PFSK-1 (cell line): ENCODE measurements around the genes H2AC12, H1-5 and H2AC17.

DNA sequence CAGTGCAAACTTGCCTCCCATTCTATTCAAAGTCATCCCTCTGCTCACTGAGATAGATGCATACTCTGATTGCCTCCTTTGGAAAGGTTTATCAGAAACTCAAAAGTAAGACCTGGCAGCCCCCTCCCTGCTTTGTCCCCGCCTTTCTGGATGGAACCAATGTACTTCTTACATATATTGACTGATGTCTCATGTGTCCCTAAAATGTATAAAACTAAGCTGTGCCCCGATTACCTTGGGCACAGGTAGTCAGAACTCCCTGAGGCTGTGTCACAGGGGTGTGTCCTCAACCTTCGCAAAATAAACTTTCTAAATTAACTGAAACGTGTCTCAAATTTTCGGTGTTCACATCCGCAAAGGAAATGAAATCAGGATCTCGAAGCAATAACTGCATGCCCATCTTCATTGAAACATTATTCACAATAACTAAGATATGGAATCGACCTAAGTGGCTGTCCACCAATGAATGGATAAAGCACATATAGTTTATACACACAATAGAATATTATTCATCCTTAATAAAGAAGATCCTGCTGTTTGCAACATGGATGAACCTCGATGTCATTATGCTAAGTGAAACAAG, 114.1 kb downstream of the H2BC11 start:
- RRBS = no CpG with 5 or more reads among the region's 9 CpGs

GRCh38 chr6:27019631-27020872, 112.5 kb downstream of the H2BC11 start:
- RRBS = 6% methylated on average over 15 of the region's 68 CpGs

- RRBS = 0% methylated on average over 2 of the region's 25 CpGs
Observed at GRCh38 chr6:27091323-27092186, 41.0 kb downstream of the H2BC11 start.

DNA sequence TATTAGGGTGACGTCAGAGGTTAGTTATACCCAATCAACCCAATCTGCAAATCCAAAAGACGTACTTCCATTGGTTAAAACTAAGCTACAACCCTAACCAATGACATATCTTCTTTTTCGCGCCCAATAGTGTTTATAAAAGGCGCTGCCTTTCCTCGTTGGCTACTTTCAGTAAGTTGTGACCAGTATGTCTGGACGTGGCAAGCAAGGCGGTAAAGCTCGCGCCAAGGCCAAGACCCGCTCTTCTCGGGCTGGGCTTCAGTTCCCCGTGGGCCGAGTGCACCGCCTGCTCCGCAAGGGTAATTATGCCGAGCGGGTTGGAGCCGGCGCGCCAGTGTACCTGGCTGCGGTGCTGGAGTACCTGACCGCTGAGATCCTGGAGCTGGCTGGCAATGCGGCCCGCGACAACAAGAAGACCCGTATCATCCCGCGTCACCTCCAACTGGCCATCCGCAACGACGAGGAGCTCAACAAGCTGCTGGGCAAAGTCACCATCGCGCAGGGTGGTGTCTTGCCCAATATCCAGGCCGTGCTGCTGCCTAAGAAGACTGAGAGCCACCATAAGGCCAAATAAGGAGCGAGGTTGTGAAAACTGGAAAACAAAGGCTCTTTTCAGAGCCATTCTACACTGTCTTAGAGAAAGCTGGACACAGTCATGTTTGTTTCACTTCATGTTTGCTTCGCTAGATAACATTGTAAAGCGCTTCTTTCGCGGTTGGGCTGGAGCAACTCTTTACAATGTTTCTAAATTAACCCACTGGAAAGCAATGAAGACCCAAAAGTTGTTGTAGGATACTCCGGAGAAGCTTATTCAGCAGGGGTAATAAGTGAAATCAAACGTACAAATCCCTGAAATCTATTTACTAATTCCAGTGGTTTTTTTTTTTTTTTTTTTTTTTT, at the start of gene H2AC12:
H2AC12 (plus strand) TSS at position 165 of the 900 bp plus-strand sequence.
- RRBS = no CpG with 5 or more reads among the region's 42 CpGs

- RRBS = under 1% methylated on average over 4 of the region's 18 CpGs
Observed at GRCh38 chr6:27230319-27230782, 17.1 kb upstream of the PRSS16 start.

DNA sequence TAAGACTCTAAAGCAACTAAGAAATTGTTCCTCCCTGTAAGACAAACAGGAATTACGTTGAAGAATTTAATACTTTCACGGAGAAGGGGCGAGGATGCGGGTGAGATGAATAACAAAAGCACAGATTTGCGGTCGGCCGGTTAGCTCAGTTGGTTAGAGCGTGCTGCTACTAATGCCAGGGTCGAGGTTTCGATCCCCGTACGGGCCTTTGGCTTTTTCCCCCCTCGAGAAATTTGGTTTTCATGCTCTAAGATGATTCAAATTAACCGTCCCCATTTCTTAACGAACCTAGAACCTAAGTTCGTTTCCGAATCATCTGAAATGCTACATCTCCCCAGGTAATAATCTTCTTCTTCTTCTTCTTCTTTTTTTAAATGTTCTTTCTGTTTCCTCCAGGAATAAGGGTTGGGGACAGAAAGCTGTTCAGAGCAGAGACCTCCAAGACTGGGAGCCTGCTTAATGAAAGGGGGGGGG, 18.3 kb downstream of the POM121L2 start:
- RRBS = no CpG with 5 or more reads among the region's 17 CpGs

- RRBS = no CpG with 5 or more reads among the region's 17 CpGs
Observed at GRCh38 chr6:27295162-27295740, 16.8 kb downstream of the POM121L2 start.

- RRBS = 1% methylated on average over 9 of the region's 45 CpGs
Observed at GRCh38 chr6:27518643-27519749, 46.1 kb upstream of the ZNF184 start.

DNA sequence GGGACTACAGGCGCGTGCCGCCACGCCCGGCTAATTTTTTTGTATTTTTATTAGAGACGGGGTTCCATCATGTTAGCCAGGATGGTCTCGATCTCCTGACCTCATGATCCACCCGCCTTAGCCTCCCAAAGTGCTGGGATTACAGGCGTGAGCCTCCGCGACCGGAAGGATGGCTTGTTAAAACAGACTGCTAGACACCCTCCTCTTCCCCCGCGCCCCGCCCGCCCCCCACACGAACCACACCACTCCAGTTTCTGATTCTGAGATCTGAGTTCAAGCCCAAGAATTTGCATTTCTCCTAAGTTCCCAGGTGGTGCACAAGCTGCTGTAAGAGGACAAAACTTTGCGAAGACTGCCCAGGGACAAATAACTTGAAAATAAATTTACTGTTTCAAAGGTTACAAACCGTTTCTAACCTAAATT, 71.3 kb upstream of the ZNF184 start:
- RRBS = no CpG with 5 or more reads among the region's 19 CpGs

GRCh38 chr6:27602475-27602925, 129.6 kb upstream of the ZNF184 start:
- RRBS = no CpG with 5 or more reads among the region's 16 CpGs

DNA sequence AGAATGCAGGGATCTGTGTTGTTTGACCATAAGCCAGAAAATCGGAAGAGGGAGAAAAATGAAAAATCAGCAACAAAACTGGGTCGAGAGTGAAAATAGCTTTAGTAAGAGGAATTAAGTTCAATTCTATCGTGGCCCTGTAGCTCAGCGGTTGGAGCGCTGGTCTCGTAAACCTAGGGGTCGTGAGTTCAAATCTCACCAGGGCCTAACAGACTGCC, 145.2 kb upstream of the ZNF184 start:
- RRBS = no CpG with 5 or more reads among the region's 7 CpGs

- RRBS = no CpG with 5 or more reads among the region's 11 CpGs
Observed at GRCh38 chr6:27721095-27721468, 86.6 kb downstream of the H2BC13 start.

- RRBS = no CpG with 5 or more reads among the region's 8 CpGs
Observed at GRCh38 chr6:27775865-27776348, 31.8 kb downstream of the H2BC13 start.

DNA sequence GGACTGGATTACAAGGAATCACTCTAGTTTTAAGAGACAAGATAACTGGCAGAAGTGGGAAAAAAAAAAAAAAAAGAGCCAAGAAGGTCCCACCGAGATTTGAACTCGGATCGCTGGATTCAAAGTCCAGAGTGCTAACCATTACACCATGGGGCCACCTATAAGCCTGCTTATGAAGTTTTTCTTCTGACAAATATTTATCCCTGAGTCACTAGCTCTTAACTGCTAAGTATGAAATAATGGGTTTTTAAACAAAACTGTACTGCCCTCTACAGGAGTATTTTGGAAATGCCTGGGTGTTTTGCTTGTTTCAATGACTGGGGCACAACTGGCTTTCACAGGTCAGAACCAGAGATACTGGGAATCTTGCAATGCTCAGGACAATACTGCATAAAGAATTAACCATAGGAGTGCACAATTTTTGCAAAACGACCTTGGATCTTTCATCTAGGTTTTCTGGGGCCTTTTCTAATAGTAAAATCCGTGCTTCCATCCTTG, 11.9 kb downstream of the H2BC13 start:
- RRBS = no CpG with 5 or more reads among the region's 5 CpGs

GRCh38 chr6:27863948-27864416, 1.1 kb upstream of the H2AC16 start:
- RRBS = no CpG with 5 or more reads among the region's 25 CpGs

DNA sequence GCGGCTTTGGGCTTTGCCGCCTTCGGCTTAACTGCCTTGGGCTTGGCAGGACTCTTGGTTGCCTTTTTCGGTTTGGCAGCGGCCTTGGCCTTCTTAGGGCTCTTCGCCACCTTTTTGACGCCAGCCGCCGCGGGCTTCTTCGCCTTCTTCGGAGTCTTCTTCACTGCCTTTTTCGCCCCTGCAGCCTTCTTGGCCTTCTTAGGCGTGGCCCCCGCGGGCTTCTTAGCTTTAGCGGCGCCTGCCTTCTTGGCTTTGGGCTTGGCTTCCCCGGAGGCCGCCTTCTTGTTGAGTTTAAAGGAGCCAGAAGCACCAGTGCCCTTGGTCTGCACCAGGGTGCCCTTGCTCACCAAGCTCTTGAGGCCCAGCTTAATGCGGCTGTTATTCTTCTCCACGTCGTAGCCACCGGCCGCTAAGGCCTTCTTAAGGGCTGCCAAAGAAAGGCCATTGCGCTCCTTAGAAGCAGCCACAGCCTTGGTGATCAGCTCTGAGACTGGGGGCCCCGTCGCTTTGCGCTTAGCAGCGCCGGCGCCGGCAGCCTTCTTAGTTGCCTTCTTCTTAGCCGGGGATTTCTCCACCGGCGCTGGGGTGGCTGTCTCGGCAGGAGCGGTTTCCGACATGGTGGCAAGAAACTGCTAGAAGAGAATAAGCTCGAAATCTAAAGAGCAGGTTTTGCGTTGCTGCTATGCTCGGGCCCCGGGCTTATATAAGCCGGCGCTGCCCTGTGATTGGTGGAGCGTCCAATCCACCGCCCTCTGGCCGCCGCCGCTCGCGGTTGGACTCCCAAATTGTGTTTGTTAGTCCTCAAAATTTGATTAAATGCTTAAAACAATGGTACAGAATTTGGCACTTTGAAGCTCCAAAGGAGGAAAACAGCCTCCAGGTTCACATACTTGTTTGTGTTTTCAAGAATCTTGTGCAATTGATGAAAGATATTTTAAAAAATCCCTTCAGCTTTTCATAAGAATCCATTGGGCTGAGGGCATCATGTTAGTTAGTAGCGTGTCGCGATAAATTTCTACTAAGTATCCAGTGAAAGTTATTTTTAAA, at the start of gene H1-5:
H1-5 (minus strand) TSS at position 676 of the 1,047 bp plus-strand sequence.
- RRBS = 60% methylated on average over 3 of the region's 55 CpGs

DNA sequence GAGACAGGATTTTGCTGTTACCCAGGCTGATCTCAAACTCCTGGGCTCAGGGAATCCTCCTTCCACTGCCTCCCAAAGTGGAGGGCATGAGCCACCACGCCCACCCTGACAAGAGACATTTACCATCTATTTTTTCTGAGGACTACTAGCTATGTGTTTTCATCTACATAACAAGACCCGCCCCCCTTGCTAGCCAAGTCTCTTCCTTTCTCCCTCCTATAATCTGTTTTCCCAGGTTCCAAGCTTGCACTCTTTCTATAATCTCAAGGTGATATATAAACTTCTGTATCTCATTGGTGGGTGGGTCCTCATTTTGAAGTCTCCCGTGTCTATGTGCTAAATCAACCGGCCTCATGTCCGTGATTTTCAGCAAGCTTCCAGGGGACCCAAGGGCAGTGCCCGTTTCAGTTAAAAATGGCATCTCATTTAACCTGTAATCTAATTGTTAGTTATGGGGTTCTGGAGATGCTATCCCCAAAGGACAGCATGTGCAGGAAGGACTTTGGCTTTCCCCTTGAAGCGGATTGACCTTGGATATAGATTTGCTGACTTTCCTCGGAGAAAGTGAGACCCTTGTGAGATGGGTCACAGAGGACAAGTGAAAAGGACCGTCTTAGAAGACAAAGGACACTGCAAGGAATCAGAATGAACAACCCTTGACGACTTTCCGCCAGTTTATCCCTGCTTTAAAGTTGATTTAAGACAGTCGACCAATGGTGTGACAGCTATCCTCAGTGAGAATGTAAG, 881 bp downstream of the H3C12 start:
- RRBS = no CpG with 5 or more reads among the region's 12 CpGs

DNA sequence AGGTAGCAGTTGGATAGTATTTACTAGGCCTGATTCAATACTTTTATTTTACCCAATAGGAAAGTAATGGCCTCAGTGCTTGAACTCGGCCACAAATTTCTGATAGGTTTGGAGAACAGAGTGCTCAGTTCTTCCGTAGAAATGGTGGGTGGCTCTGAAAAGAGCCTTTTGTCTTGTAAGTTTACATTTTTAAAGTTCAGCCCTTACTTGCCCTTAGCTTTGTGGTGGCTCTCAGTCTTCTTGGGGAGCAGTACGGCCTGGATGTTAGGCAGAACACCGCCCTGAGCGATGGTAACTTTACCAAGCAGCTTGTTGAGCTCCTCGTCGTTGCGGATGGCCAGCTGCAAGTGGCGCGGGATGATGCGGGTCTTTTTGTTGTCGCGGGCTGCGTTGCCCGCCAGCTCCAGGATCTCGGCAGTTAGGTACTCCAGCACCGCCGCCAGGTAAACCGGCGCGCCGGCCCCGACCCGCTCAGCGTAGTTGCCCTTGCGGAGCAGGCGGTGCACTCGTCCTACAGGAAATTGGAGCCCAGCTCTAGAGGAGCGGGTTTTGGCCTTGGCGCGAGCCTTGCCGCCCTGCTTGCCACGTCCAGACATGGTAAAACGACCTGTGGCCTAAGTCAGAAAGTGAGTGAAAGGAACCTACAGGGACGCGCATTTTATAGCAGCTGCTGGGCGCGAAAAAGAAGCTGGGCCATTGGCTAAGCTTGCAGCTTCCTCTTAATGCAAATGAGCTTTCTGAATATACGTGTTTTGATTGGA, at the start of gene H2AC17:
H2AC17 (minus strand) TSS at position 632 of the 761 bp plus-strand sequence.
- RRBS = no CpG with 5 or more reads among the region's 39 CpGs

- RRBS = no CpG with 5 or more reads among the region's 42 CpGs
Observed at GRCh38 chr6:27902041-27903523, 9.4 kb downstream of the H2BC17 start.

GRCh38 chr6:28137246-28138061, 4.2 kb upstream of the ZKSCAN8 start:
- RRBS = no CpG with 5 or more reads among the region's 23 CpGs